ENCODE measurements around the genes CRYGS and MASP1.

- PRO-cap = no peak
- RAMPAGE, long total RNA, 2 experiments = no peak in any of the 2 experiments
Measured at GRCh38 chr3:185820788-185821628, 3.8 kb downstream of the IGF2BP2 start.

DNA sequence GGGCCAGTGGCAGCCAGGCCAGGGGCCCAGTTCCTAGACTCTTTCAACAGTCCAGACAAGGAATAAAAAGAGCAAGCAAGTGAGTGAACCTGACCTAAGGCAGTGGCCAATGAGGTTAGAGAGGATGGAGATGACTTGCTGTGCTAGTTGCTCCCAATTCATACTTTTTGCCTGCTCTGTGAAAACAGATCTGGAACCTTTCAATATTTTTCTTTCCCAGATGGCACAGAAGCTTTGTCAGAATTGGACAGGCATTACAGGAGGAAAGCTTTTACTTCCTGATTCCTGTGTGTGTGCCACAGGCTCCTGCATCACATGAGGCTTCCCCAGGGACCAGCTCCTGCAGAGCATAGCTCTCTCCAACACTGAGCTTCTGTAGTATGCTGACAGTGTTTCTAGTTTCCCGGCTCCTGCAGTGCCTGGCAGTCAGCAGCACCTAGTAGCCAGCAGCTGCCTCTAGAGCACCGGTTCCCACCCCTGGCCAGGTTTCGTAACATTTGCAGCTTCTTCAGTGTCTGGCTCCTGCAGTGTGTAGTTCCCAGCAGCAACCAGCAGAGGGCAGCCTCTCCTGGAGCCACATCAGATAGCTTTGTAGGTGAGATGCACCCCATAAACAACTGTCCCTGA, 5.4 kb upstream of the TRA2B start:
- PRO-cap = bidirectional peak, plus-strand start at position 389 of the sequence, minus-strand start at position 412 of the sequence
- RAMPAGE, long total RNA, 2 experiments = no peak in any of the 2 experiments

DNA sequence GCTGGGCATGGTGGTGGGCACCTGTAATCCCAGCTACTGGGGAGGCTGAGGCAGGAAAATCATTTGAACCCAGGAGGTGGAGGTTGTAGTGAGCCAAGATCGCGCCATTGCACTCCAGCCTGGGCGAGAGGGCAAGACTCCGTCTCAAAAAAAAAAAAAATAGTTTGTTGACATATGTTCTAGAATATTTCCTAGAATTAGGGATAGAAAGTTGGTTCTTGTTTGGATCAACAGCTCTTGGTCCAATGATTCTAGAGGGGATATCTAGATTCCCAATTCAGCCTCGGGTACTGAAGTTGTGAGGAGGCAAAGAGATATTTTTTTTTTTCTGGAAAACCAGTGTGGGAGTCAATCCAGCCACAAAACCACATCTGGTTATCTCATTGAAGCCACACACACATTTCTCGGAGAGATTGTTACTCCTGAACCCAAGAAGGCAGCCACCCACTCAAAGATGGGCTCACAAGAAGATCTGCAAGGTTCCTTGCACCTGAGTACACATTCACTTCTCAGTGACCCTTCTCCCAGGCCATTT, 39.0 kb upstream of the TRA2B start:
- PRO-cap = no peak
- RAMPAGE, long total RNA, 2 experiments = no peak in any of the 2 experiments

- PRO-cap = no peak
- RAMPAGE, long total RNA, 2 experiments = no peak in any of the 2 experiments
Measured at GRCh38 chr3:185986238-185986538, 48.4 kb upstream of the TRA2B start.

DNA sequence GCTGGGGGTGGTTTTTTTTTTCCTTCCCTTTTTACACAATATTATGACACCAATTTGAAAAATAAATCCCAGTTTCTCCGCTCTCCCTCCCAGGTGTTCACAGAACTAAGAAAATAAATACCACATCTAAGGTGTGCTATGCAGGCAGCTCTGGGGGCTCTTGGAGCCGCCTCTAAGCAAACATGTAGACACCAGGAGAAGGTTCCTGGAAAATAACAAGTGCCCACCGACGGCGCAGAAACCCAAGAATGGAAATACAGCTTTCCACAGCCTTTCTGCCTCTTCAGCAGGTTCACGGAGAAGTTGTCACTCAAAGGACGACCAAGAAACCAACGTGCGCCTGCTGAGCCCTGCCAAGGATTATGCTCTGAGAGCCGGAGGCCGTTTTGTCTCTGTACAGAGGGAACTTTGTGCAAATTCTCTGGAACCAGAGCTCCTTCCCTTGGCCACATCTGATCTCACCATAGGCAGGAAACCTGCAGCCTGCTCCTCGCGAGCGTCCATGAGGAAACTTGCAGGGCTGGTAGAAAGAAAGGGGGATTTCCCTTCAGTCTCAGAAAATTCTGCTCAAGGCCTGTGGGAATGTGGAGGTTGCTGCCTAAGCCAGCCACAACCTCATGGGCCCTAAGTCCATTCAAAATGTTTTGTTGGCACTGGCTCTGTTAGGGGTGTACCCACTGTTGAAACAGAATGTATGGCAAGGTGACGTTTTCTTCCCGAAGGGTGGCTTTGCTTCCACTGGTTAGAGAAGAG, 40.5 kb upstream of the ETV5 start:
- PRO-cap = no peak
- RAMPAGE, long total RNA, 2 experiments = no peak in any of the 2 experiments

DNA sequence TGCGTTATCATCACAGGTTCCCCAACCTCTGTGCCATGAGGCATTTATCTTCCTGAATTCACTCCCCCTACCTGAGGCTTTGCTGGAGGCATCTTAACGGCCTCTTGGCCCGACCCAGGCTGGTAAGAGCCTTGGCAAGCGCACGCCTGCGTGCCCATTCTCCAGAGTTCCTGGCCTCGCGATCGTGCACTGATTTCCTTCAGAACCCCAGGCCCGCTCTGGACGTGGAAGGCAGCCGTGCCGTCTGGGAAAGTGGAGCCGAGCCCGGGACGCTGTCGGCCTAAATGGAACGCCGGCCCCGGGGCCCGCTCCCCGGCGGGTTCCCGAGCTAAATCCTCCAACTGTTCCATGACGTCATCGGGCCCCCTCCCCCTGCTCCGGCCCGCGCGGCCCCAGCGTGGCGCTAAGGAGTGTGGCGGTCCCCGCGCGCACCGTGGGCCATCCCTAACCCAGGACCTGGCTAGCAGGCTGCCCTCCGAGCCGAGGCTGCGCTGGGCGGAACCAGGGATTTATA, 84.6 kb upstream of the ETV5 start:
- PRO-cap = bidirectional peak, plus-strand start at position 406 of the sequence, minus-strand start at position 335 of the sequence
- RAMPAGE, long total RNA, 2 experiments = no peak in any of the 2 experiments

DNA sequence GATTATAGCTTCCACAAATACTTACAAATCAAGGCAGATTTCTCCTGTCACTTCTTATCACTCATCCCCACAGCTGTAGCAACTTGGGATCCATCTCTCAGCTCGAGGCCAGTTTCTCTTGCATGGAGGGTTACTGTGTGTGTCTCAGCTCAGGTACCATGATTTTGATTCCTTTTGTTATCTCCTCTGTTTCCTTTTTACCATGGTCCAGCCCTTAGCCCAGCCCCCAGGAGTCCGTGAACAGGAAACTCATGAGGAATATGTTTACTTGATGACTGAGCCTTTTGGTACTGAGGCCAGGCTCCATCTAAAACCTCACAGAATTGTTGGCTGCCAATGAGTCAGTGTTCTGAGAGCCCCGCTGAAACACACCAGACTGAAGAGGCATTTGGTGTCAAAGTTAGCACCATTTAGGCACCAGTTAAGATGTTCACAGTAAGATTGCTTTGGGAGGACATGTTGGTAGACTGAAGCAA, 80.9 kb downstream of the DGKG start:
- PRO-cap = no peak
- RAMPAGE, long total RNA, 2 experiments = no peak in any of the 2 experiments

- PRO-cap = no peak
- RAMPAGE, long total RNA, 2 experiments = no peak in any of the 2 experiments
Measured at GRCh38 chr3:186493522-186494309, 50.5 kb downstream of the CRYGS start.

GRCh38 chr3:186521442-186522062, 22.6 kb downstream of the CRYGS start:
- PRO-cap = no peak
- RAMPAGE, long total RNA, 2 experiments = no peak in any of the 2 experiments

GRCh38 chr3:186544109-186544672, at the start of gene CRYGS:
Gene CRYGS (minus strand): TSS chr3:186544380.
- PRO-cap = no peak
- RAMPAGE, long total RNA, 2 experiments = no peak in any of the 2 experiments

DNA sequence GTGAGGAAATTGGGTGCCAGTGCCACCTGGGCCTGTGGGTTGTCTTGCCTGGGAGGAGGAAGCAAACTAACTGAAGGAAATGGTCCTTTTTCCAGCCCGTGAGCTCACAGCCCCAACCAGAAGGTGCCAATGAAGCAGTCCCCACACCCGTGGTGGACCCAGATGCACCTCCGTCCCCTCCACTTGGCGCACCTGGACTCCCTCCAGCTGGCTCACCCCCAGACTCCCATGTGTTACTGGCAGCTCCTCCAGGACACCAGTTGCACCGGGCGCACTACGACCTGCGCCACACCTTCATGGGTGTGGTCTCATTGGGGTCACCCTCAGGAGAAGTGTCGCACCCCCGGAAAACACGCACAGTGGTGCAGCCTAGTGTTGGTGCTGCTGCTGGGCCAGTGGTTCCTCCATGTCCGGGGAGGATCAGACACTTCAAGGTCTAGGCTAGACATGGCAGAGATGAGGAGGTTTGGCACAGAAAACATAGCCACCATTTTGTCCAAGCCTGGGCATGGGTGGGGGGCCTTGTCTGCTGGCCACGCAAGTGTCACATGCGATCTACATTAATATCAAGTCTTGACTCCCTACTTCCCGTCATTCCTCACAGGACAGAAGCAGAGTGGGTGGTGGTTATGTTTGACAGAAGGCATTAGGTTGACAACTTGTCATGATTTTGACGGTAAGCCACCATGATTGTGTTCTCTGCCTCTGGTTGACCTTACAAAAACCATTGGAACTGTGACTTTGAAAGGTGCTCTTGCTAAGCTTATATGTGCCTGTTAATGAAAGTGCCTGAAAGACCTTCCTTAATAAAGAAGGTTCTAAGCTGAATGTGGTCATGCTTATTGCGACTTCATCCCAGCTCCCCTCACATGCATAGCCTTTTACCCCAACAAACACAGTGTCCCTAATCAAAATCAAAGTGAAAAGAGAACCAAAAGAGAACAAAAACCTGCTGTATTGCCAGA, 7.9 kb downstream of the AHSG start:
- PRO-cap = no peak
- RAMPAGE, long total RNA, 2 experiments = no peak in any of the 2 experiments

- PRO-cap = no peak
- RAMPAGE, long total RNA, 2 experiments = no peak in any of the 2 experiments
Measured at GRCh38 chr3:186635536-186636017, 4.6 kb upstream of the FETUB start.

- PRO-cap = no peak
- RAMPAGE, long total RNA, 2 experiments = no peak in any of the 2 experiments
Measured at GRCh38 chr3:186772730-186773162, 10.6 kb upstream of the EIF4A2 start.

- PRO-cap = no peak
- RAMPAGE, long total RNA, 2 experiments = no peak in any of the 2 experiments
Measured at GRCh38 chr3:186825268-186826540, 16.8 kb upstream of the ADIPOQ start.

DNA sequence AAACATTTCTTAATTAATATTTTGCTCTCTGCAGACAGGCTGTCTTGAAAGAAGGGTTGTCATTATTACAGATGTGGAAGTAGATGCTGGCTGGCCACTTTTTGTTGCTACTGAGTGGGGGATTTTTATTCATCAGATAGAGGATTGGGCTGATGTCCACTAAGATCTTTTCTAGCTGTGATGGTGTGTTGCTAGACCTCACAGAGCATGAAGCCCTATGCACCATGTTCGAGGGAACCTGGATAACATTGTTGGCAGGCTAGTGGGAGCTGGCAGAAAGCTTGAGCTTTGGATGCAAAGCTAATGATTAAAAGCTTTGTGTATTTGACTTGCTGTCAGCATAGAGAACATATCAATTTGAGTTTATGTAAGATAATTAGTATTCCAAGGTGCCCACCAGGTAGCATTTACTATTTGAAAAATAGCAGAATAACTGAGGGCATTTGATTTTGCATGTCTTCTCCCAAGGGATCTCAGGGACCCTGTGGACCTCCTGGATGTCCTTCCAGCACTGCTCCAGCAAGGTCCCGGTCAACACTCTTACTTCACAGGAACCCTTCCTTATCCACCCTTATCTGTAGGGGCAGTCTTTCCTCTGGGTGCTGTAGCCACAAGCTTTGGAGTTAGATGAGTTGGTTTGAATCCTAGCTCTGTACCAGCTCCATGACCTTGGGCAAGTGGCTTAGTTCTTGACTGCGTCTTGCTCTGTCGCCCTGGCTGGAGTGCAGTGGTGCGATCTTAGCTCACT, 59.2 kb downstream of the ST6GAL1 start:
- PRO-cap = no peak
- RAMPAGE, long total RNA, 2 experiments = no peak in any of the 2 experiments

DNA sequence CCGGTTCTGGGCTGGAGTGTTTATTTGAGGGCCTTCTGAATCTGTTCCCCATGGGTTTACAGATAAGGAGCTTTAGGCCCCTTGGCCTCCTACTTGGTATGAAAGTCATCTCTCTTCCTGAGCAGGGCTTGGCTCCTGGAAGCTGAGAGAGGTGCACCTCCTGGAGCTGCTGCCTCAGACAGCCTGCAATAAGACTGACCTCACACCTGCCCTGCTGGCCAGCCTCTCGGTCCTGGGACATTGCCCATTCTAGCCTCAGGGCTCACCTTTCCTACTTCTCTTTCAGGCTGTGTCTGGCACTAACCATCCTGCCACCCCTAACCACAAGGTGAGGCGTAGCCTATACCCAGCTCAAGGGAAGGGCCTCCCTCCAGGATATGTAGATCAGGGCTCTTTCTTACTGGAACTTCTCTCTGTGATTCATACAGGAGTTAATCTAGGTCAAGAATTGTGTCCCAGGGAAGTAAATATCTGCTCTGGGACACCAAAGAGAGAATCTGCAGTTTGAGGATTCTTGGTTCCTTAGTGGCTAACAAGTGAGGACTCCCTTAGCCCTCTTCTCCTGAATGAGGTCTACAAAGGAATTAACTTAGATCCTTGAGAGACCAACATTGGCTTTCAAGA, 10.2 kb upstream of the RTP1 start:
- PRO-cap = no peak
- RAMPAGE, long total RNA, 2 experiments = no peak in any of the 2 experiments

DNA sequence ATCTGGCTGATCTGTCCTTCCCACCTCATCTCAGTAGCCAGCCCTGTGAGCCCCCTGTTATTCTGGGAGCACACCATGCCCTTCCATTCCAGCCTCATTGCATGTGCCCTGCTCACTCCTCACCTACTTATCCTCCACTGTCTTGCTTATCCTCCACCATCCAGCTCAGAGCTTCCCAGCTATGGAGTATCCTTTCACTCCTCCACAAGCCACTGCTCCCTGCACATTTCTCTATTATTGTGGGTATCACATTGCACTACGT, 4.4 kb downstream of the MASP1 start:
- PRO-cap = no peak
- RAMPAGE, long total RNA, 2 experiments = no peak in any of the 2 experiments

GRCh38 chr3:187291582-187292185, at the start of gene MASP1:
Gene MASP1 (minus strand): TSS chr3:187291737.
- PRO-cap = no peak
- RAMPAGE, long total RNA, 2 experiments = no peak in any of the 2 experiments

DNA sequence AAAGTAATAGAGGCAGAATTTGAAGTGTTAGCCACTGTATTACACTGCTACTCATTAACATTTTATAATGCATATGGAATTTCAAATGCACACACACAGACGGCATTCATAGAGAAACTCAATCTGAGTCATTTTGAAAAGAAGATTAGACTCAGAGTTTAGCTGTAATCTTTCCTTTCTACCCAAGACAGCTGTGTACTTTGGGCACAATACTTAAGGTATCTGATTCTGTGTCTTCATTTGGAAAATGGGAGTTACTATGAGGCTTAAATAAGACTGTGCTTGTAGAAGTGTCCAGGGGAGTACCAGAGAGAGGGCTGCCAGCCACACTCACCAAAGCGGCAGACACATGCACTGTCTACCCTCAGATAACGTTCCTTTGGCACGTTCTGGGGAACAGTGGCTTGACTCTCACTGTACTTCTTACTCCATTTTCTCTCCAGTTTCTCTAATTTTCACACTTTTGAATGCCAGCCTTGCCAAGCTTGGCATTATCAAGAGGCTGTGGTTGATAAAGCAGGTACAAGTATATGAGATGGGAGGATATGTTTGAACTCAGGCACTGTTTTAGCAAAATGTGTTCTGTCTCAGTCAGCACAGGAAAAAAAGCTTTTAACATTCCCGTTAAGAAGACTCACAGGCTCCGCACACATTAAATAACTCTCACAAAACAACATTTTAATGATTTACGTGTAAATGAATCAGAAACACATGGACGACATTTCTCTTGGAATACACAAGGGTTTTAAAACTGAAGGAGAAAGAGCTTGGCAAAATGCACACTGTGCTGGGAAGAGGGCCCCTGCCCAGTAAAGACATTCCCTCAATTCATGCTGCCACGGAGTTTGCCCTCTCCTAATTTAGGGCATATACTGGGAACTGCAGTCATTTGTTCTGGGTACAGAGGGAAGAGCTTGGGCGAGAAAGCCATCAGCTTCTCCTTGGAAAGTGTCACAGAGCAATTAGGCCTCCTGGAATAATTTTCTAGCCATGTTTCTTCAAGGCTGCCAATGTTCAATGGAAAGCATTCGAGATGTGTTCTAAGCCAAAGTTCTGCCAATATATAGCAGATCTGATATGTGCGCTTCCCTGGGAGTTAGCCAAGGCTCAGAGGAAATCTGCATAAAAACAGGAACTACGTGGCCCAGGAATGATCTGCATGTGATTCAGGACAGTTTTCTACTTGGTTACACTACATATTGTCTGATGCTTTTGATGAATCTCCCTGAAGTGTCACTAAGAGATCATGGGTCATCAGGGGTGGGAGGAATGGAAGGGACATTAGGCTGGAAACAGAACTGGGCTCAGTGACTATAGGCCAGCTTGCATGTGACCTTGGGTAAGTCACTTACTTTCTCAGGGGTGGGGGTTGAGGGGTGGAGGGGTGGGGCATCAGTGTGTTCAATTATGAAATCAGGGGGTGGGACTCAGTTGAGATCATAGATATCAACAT, 2.0 kb upstream of the MASP1 start:
- PRO-cap = no peak
- RAMPAGE, long total RNA, 2 experiments = no peak in any of the 2 experiments

- PRO-cap = no peak
- RAMPAGE, long total RNA, 2 experiments = no peak in any of the 2 experiments
Measured at GRCh38 chr3:187369593-187370216, 1.5 kb downstream of the RTP4 start.

All from body of pancreas (tissue), 2 donors.